Hematopoietic multipotent progenitor cell (in vitro differentiated cells): Measurements from ENCODE around the gene ALDH1A3.

- CAGE, long polyA plus RNA = no peak
Observed at GRCh38 chr15:99982950-99983862, 250.0 kb upstream of the LYSMD4 start.

DNA sequence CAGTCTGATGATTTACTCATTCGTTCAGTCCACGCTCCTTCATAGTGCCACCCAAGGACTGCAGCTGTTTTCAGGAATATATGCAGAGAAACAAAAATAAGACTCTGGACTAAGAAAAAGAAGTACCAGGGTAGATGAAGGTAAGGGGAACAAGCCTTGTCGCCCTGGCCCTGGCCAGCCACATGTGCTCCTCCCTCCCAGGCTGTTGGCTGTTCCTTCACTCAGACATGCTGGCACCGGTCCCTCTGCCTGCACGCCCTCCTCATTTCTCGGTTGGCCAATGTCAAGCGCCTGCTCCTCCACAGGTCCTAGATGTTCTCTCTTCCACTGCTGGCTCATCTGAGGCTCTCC is 288.4 kb upstream of the LYSMD4 start:
- CAGE, long polyA plus RNA = no peak

DNA sequence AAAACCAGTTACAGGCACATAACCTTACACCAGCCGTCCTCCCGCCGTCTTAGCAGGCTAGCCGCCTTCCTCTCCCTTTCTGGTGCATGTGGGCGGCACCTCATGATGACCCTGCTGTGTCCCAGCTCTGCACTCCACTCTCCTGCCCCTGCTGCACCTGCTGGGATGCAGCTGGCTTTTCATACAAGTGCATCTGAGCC is 216.5 kb downstream of the ADAMTS17 start:
- CAGE, long polyA plus RNA = no peak

- CAGE, long polyA plus RNA = no peak
Observed at GRCh38 chr15:100173205-100173854, 168.4 kb downstream of the ADAMTS17 start.

DNA sequence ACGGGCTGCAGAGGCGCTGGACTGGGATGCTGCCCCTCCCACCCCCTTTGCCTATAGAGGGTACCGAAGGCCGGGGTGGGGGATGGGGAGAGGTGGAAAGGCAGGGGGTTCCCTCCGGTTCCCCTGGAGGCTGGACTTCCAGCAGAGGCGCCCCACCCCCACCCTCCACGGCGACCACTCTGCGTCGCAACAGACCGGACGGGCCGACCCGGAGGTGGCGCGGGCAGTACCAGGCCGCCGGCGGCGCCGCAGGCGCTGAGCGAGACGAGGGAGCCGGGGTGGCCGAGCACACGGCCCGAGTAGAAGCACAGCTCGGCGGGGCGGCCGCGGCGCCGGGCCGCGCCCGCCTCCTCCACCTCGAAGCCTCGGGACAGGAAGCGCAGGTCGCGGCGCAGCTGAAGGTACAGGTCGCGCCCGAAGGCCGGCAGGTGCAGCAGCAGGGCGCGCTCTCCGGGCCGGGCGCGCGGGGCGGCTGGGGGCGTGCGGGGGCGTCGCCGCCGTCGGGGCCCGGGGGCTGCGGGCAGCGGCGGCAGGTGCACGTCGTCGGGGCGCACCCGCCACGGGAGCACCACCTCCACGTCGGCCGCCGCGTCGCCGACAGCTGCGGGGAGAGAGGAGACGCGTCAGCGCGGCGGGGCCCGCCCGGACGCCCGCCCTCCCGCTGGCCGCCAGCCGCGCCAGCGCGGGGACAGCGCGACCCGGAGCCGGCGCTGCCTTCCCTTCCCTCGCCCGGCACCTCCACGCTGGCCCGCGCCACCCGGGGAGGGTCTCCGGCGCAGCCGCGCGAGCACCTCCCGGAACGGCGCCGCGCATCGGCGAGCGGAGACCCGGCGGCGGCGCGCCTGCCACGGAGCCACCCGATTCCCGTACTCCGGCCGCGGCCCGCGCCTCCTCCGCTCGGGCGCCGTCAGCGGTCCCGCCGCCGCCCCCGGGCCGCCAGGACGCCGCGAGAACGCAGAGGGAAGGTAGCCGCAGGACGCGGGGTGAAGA is 671 bp downstream of the ADAMTS17 start:
- CAGE, long polyA plus RNA = no peak

DNA sequence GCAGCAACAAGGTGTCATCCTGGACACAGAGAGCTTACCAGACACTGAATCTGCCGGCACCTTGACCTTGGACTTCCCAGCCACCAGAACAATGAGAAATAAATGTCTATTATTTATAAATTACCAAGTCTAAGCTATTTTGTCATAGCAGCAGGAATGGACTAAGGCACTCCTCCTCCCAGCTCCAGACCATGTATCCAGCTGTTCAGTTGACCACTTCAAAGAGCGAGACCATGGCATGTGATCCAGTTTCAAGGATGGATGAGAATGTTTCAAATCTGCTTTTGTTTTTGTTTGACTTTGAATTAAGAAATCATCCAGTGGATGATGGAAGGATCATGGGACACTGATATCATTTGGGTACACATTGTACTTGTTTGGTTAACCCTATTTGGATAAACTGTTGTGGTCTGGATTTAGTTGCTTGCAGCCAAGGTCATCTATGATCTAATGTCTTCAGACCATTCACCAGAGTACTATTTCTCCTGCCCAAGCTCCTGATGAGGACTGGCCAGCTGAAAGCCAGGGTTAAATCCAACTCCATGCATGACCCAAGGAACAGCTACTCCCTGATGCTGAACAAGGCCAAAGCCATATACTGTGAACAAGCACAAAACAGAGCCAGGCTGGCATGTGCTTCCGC is 5.0 kb upstream of the ADAMTS17 start:
- CAGE, long polyA plus RNA = no peak

DNA sequence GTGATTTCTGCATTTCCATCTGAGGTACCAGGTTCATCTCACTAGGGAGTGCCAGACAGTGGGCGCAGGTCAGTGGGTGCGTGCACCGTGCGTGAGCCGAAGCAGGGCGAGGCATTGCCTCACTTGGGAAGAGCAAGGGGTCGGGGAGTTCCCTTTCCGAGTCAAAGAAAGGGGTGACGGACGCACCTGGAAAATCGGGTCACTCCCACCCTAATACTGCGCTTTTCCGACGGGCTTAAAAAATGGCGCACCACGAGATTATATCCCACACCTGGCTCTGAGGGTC is 75.3 kb upstream of the ADAMTS17 start:
- CAGE, long polyA plus RNA = no peak

DNA sequence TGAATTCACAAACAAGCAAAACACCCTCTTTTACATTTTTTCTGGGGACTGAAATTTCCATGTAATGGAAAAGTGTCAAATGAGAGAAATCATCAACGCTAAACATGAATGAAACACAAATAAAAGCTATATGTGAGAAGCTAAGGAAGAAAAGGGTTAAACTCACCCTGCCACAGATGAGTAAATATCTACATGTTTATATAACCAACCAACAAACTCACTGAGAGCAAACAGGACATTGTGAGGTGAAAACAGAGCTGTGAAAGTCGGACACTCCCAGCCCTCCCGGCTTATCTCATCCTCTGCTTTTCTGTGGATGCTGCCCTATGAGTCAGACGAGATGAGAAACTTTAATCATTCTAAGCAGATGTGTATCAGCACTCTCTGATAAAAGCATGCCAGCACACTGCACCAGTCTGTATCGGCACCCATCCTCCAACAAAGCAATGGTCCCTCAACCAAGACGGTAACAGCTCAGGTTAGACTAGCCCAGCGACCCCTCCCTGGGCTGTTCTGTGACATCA is 120.0 kb upstream of the ALDH1A3 start:
- CAGE, long polyA plus RNA = no peak

- CAGE, long polyA plus RNA = no peak
Observed at GRCh38 chr15:100878946-100879755, 480 bp upstream of the ALDH1A3 start.

DNA sequence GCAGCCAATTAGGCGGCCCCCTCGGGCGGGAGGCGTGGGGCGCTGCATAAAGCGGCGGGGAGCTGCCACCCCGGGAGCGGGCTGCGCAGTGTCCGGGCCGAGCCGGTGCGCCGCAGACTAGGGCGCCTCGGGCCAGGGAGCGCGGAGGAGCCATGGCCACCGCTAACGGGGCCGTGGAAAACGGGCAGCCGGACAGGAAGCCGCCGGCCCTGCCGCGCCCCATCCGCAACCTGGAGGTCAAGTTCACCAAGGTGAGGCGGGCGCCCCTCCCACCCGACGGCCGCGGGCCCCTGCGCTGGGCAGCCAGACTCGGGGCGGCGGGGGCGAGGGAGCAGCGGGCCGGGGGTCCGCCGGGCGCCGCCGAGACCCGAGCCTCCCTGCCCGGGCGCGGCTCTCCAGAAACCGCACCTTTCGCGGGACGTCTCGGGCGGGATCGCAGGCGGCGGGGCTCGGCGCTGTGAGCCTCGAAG is at the start of gene ALDH1A3:
Gene ALDH1A3 (plus strand): TSS at position 76 of the 470 bp plus-strand sequence.
- CAGE, long polyA plus RNA = no peak

- CAGE, long polyA plus RNA = no peak
Observed at GRCh38 chr15:101027113-101027972, 108.2 kb downstream of the LRRK1 start.

GRCh38 chr15:101050099-101050704 is 131.0 kb downstream of the LRRK1 start:
- CAGE, long polyA plus RNA = no peak

DNA sequence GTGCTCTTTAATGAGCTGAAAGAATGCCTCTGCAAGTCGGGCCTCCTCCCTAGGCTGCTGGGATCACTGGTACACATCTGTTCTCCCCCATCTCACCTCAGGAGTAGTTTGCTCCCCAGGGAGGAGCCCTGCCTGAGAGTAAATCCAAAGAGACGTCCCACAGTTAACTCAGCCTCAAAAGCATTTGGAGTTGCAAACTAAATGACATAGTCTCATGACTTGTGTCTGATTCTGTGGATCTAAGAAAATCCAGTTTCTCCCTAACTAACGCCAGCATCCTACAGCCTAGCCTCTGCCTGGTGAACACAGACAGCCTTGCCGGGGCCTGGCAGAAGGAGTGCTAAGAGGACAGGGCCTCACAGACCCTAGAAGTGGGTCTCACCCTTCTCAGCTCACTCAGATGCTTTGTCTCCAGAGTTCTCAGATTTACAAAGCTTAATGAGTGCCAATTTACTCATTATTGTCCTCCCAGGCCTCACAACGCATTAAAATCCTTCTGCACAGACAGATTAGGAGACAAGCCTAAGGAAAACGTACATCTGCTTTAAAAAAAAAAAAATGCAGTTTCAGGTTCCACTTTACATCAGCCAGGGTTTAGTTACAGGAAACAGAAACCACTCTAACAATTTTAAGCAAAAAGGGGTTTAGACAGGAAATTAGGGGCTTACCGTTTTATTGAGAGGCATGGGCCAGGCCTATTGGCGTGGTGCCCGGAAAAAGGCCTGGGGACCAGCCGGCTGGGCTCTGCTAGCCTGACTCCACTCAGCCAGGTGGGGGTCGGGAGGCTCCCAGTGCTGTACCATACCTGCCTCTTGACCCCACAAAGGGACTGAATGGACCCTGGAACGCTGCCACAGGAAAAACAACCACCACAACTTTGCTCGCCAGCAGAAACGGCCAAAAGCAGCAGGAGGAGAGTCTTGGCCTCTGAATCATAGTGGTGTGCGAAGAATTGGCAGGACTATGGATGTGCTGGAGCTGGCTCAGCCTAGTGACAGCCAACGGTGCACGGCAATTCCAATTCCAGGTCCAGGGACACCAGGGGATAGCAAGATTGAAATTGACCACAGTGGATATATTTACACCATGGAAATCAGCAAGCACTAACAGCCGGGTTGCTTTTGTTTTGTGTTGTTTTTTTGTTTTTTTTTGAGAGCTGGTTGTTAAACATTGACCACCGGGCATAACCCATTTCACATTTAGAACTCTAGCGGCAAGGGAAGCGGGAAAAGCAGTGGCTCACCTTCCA is 124.4 kb downstream of the CHSY1 start:
- CAGE, long polyA plus RNA = no peak

DNA sequence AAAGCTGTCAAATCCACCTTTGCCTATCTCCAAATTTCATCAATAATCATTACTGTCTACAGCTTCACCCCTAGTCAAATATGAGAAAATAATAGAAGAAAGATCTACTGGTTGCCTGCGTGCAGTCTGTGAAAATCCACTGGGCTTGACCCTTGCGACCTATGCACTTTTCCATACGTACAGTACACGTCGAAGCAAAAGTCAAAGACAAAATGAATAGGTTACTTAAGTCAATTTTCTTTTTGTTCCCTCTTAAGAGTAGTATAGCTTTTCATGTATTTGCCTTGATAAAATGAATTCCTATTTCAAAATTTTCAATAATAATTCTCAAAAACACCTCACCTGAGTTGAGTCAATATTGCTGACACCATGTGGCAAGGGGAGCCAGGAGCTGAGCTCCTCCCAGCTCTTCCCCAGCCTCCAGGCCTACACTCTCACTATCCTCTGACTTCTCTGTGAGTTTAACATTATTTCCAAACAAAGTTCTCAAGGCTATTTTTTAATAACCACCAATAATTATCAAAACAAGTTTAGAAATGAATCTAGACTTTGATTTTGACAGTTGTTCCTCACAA is 20.2 kb downstream of the CHSY1 start:
- CAGE, long polyA plus RNA = no peak

- CAGE, long polyA plus RNA = no peak
Observed at GRCh38 chr15:101250770-101251157, 1.1 kb downstream of the CHSY1 start.

DNA sequence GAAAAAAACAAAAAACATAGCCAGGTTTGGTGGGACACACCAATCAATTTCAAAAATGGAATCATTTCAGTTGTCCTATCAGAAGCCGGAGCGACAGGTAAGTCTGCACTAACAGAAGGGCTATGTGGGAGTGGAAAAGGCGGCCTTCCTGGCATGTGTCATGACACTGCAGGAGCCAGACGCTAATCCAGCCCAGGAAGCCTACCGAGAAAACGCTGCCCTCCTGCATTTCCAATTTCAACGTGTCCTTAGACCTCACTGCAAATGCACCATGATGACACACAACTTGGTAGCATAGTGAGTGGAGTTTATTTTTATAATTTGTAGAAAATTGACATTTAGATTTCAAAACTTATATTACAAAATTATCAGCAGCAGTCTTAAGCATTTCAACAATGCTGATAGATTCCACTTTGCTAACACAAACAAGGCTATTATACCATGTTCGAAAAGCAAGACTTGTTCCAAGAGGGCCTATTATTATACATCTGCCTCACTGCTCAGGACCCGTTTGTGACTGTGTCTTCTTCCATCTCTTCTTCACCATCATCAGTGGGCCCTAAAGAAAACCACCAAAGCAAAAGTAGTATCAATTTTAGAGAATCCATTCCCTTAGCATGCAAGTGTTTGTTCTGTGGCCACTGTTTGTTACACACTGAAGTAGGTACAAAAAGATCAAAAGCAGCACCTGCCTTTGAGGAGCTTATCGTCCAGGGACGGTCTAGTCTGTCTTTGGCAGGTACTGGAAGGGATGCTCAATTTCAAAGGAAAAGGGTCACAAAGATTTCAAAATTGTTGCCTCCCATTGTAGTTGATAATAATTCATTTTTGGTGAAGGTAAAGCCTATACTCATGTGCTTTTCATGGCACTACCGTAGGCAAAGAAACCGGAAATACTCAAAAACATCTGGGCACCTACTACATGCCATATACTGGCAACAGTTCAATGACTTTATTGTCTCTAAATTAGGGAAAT is 4.2 kb upstream of the SELENOS start:
- CAGE, long polyA plus RNA = no peak

DNA sequence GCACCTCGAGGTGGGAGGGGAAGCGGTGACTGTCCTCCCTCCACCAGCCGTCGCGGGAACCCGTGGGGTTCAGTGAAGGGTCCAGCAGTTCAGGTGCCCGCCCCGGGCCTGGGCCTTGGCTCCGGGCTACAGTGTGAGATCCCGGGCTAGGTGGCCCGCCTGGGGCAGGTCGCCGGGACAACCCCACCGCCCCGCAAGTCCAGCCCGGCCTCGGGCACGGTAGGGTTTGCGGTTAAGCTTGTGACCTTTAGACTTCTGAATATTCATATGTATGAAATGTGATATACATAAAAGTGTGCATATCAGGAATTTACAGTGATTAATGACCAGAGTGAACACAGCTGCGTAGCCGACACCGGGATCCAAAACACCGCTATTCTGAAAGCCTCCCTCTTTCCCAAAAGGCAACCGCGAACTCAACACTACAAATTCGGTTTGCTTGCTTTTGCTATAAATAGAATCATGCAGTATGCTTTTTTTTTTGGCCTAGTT is 509 bp upstream of the SNRPA1 start:
- CAGE, long polyA plus RNA = no peak

GRCh38 chr15:101296176-101296491 is 1.1 kb upstream of the SNRPA1 start:
- CAGE, long polyA plus RNA = no peak

DNA sequence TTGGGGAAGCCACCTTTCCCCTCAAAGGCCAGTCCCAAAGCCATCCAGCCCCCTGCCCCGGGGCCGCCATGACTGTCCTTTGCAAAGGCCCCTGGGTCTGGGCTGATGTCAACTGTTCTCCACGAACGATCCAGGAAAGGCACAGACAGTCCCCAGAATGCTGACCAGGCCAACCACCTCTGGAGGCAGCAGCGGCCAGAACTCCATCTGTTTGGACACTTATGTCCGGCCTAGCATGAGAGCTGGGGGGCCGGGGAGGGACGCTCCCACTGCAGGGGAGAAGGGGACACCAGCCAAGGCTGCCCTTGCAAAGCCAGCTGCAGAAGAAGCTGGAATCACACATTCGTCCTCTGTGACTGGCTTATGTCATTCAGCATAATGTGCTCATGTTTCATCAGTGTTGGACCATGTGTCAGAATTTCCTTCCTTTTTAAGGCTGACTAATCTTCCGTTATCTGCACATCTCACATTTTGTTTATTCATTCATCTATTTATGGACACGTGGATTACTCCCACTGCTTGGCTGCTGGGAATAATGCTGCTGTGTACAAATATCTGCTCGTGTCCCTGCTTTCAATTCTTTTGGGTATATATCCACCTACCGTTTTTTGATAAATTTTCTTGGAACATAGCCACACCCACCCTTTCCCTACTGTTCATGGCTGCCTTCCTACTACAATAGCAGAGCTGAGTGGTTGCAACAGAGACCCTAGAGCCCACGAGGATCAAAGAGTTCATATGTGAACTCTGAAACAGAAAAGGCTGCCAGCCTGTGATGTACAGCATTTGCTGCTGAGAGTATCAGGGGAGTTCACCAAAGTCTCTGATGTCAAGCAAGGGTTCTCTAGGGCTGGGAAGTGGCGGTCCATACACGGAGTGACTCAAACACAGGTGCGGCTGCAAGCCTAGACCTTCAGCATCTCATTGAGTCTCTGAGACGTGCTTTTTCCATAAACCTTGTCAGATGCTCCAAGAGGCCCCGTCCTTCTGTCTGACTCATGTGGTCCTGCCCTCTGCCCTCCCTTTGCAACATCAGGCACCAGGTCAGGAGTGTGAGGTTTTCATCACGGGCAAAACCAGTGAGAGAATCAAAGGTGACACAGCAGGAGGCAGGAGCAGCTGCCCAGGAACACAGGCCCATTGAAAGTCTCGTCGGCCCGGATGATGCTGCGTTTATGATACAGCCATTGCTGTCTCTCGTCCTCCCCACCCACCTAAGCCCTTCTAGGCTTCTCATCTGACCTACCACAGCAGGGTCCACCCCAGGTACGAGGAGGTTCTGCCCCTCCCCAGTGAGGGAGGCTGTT is 43.1 kb downstream of the PCSK6 start:
- CAGE, long polyA plus RNA = no peak

DNA sequence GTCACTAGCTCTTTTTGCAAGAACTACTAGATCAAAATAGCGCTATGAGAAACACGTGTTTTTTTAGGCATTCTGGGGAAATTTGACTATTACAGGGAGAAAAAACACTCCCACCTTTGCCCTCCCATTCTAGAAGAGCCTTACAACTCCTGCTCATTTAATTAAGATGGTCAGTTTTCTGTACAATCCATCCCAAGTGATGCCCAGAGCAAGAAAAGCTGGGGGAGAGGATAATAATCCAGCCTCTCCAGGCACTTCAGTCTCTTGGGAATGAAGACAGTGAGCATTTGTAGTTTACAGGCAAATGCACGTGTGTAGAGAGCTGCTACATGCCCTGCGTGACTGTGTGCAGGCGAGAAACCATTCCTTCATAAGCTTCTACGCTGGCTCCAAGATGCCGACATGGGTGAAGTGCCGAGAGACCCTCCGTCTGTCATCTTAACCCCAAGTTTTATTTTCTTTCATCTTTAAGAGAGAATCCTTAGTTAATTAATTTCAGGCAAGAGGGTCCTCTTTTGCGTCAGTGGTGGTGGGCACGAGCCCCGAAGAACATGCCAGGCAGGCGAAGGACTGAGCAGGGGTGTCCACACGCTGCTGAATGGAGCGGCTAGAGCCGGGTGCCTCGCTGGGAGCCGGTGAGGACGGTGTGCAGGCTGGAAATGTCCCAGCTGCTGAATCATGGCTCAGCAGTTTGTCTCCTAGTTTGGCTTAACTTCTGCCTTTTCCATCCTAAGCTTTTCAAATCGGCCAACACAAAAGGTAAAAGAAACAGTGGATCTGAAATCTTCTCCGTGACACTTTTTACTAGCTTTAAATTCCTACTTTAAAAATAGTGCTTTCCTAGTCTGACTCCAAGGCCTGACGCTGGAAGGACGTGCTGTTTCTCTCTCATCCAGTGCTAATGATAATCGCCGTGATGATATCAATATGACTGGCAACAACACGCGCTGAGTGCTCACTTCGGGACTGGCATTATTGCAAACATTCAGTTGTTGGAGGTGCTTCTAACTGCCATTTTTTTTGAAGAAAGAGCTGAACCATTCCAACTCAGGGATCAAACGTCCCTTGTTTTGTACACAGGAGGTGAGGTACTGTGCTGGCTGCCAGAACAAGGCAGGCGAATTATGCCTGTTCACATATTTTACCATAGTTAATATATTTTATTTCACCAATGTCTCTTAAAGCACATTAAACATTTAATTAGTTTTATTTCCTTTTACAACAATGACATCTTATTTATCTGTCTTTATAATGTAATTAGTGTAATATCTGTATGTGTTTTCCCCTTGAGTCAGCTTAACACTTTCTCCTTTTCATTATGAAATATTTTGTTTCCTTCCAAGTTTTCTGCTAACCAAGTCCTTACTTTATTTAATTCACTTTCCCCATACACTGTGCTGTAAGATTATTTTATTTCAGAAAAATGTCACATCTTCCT is 19.9 kb downstream of the PCSK6 start:
- CAGE, long polyA plus RNA = no peak